IMR-90 (cell line): ENCODE measurements around the genes GSTM5, EPS8L3, RBM15, SLC16A4 and KCNA10.

GRCh38 chr1:109711408-109711918, 588 bp upstream of the GSTM5 start:
- RRBS = no CpG with 5 or more reads among the region's 11 CpGs
CAGE:
- cytosol, long polyA plus RNA = no peak
- long polyA plus RNA = no peak
- nucleus, long polyA plus RNA = no peak

GRCh38 chr1:109711919-109712904, at the start of gene GSTM5:
Gene GSTM5 (plus strand): TSS chr1:109712251.
- RRBS = 16% methylated on average over 3 of the region's 49 CpGs
CAGE:
- cytosol, long polyA plus RNA = no peak
- long polyA plus RNA = no peak
- nucleus, long polyA plus RNA = no peak

DNA sequence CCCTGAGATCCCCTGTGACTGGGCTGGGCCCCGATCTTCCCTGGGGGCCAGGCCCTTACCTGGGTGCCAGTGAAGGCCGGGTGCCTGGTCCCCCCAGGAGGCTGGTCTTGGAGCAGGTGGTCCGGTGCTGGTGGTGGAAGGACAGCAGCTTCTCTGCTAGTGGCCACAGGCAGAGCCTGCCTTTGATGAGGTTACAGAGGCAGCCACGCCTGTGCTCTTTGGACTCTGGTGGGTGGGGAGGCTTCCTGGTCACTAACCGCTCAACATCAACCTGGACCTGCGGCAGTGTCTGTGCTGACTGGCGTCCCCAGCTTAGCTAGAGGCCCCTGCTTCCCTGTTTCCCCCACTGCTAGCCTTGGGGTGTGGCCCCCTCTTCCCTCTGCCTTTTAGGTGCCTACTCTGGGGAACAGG, at the start of gene EPS8L3:
TSS of gene EPS8L3 (minus strand) at position 161 of the 411 bp plus-strand sequence.
- RRBS = 91% methylated on average over 2 of the region's 7 CpGs
CAGE:
- cytosol, long polyA plus RNA = no peak
- long polyA plus RNA = no peak
- nucleus, long polyA plus RNA = no peak

DNA sequence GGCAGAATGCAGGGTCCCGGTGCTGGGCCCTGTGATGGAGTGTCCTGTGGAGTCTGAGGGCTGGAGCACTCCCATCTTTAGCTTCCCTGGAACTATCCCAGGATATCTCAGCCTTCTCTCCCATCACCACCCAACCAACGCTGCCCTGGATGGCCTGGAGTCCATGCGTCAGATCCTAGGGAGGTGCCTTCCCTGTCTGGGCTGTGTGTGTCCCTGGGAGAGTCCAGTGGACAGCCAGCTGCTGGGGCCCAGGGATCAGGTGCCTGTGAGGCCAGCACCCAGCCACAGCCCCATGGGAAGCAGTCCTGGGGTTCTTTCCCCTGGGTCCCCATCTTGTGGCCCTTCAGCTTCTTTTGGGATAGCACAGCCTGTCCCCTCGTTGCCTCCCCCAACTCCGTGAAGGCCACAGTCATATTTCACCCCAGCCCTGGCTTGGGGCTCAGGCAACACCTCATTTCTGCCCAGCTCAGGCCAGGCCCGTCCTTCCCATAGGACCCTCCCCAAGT, 1.1 kb upstream of the EPS8L3 start:
- RRBS = no CpG with 5 or more reads among the region's 6 CpGs
CAGE:
- cytosol, long polyA plus RNA = no peak
- long polyA plus RNA = no peak
- nucleus, long polyA plus RNA = no peak

- RRBS = no CpG with 5 or more reads among the region's 1 CpG
CAGE:
- cytosol, long polyA plus RNA = no peak
- long polyA plus RNA = no peak
- nucleus, long polyA plus RNA = no peak
These were observed 38.5 kb upstream of the CSF1 start for GRCh38 chr1:109872214-109872550.

DNA sequence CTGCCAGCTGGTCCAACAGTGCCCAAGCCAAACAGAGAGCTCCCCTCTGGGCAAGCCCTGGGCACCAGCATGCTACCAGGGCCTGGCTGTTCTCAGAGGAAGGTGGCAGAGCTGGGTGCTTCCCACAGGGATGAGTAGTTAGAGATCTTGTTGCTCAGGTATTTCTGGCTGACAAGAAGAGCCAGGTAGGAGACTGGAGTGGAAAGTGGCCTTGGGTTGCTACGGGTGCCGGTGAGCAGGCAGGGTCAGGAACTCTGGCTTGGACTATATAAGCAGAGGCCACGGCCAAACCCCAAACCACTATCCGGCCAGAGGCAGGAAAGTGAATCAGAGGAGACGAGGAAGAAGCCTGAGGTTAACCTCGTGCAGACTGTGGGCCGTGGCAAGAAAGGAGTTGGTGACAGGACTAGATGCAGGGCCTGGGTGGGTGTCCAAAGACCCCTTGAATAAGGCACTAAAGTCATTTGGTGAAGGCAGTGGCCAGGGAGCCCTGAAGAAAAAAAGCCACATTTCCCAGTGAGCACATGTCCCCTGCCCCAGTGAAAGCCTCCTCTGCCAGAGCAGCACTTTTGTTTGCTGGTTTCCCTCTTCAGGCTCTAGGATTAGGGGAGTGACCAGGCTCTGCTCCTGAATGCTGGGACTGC, 23.2 kb downstream of the CSF1 start:
- RRBS = 11% methylated on average over 3 of the region's 7 CpGs
CAGE:
- cytosol, long polyA plus RNA = no peak
- long polyA plus RNA = no peak
- nucleus, long polyA plus RNA = no peak

- RRBS = no CpG with 5 or more reads among the region's 8 CpGs
CAGE:
- cytosol, long polyA plus RNA = no peak
- long polyA plus RNA = no peak
- nucleus, long polyA plus RNA = no peak
These were observed 566 bp upstream of the AHCYL1 start for GRCh38 chr1:109983951-109984446.

DNA sequence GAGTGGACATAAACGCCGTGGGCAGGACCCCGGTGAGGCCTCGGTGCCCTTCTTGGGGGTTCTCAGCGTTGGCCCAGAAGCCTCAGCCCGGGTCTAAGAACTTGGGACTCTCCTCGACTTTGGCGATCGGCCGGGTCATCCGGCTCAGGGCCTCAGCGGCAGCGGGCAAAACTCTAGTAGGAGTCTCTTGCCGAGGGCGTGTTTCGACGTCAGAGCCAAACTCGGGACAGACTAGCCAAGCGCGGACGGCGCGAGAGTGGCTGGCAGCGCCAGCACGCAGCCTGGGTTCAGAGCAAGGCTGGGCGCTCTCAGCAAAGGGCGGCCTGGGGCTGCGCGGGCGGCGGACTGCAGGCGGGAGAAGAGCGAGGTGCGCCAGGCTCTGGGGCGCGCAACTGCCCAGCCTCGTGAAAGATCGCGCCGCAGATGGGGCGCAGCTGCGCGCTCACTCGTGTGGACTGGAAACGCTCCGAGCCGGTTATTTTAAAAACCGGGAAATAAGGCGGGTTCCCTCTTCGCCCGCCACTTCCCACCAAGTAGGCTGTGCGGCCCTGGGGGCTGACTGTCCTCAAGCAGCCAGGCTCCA, 2.6 kb downstream of the ALX3 start:
- RRBS = 20% methylated on average over 5 of the region's 52 CpGs
CAGE:
- cytosol, long polyA plus RNA = no peak
- long polyA plus RNA = no peak
- nucleus, long polyA plus RNA = no peak

DNA sequence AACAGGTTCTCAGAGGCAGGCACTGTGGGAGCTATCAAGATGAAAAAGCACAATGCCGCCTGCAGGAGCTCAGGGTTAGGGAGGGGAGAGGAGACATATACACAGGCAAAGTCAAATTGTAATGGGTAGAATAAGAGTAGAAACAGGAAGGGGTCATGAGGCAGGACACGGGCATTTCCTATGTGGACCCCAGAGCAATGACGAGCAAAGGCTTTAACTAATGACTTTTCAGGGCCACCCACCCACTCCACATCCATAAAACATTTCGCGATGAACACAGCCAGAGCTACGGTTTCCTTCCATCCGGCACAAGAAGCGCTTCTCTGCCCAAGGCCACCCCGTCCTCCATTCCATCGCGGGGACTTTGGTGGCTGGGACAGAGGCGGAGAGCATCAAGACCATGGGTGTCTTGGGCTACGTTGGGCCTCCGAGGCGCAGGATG, 724 bp upstream of the KCNC4 start:
- RRBS = no CpG with 5 or more reads among the region's 15 CpGs
CAGE:
- cytosol, long polyA plus RNA = no peak
- long polyA plus RNA = no peak
- nucleus, long polyA plus RNA = no peak

- RRBS = no CpG with 5 or more reads among the region's 49 CpGs
CAGE:
- cytosol, long polyA plus RNA = start-site peak on the plus strand at chr1:110339422-110339447, 44 and 68 reads in 2 replicates
- long polyA plus RNA = no peak
- nucleus, long polyA plus RNA = start-site peak on the plus strand at chr1:110339422-110339480, 140 and 138 reads in 2 replicates
These were observed at the start of gene RBM15 for GRCh38 chr1:110338896-110339595. Gene RBM15 (plus strand): TSS chr1:110339377.

GRCh38 chr1:110341855-110342831, 3.0 kb downstream of the RBM15 start:
- RRBS = 35% methylated on average over 2 of the region's 11 CpGs
CAGE:
- cytosol, long polyA plus RNA = no peak
- long polyA plus RNA = no peak
- nucleus, long polyA plus RNA = no peak

DNA sequence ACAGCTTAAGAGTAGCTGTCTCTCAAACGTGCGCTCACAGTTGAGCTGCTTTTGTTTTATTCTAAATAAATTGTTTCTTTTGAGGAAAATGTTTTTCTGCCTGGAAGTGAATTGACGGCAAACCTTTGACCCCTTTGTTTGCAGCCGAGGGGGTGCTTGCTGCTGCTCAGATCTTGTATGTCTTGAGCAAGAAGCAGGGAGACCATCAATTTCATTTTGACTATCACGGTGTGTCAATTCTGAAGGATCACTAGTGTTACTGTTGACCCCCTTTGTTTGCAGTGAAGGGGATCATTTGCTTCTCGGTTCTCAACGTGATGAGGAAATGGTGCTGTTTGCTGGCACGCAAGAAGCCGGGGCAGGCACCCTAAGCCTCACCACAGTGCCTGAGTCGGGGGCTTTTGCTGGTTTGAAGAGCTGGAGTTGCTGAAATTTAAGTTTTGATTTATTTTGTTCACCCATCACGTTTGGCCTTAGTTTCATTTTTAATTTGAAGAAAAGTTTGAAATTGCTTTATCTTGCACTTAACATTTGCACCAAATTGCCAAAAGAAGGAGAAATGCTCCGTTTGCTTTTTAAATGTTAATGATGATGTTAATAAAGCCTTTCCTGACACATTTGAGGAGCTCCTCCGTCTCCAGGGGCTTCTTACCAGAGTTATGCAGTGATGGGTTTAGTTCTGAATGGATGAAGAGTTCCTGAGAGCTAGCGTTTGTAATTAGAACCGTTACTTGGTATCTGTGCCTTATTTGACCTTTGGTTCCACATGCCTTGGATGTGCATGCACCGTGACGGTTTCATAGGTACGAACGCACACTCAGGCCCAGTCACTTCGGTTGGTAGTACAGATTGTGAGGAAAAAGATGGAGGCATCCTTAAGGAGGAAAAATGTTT, 7.7 kb downstream of the RBM15 start:
- RRBS = no CpG with 5 or more reads among the region's 20 CpGs
CAGE:
- cytosol, long polyA plus RNA = no peak
- long polyA plus RNA = no peak
- nucleus, long polyA plus RNA = no peak

- RRBS = no CpG with 5 or more reads among the region's 13 CpGs
CAGE:
- cytosol, long polyA plus RNA = start-site peak on the minus strand at chr1:110390977-110391048, 8,367 and 7,115 reads in 2 replicates
- long polyA plus RNA = start-site peak on the minus strand at chr1:110390977-110391062, 10,019 and 4,172 reads in 2 replicates
- nucleus, long polyA plus RNA = start-site peak on the minus strand at chr1:110390978-110391067, 3,789 and 2,379 reads in 2 replicates
These were observed at the start of gene SLC16A4 for GRCh38 chr1:110390584-110391642. Gene SLC16A4 (minus strand): TSS chr1:110391026.

GRCh38 chr1:110424509-110425311, 17.2 kb upstream of the LAMTOR5 start:
- RRBS = no CpG with 5 or more reads among the region's 6 CpGs
CAGE:
- cytosol, long polyA plus RNA = no peak
- long polyA plus RNA = no peak
- nucleus, long polyA plus RNA = no peak

DNA sequence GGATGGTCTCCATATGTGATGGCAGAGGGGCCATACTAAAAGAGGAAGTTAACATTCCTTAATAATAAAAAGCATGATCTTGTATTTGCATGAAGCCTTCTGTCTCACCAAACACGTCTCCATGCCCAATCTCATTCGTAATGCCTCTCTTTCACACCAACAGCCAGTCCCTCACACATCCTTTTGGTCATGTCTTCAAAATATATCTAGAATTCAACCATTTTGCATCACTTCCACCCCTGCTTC, at the start of gene KCNA10:
TSS of gene KCNA10 (minus strand) at position 83 of the 246 bp plus-strand sequence.
- RRBS = no CpG with 5 or more reads among the region's 2 CpGs
CAGE:
- cytosol, long polyA plus RNA = no peak
- long polyA plus RNA = no peak
- nucleus, long polyA plus RNA = no peak

- RRBS = no CpG with 5 or more reads among the region's 3 CpGs
CAGE:
- cytosol, long polyA plus RNA = no peak
- long polyA plus RNA = no peak
- nucleus, long polyA plus RNA = no peak
These were observed 85.9 kb upstream of the CD53 start for GRCh38 chr1:110786960-110787508.

GRCh38 chr1:110901792-110902246, 28.9 kb downstream of the CD53 start:
CAGE:
- cytosol, long polyA plus RNA = no peak
- long polyA plus RNA = no peak
- nucleus, long polyA plus RNA = no peak

DNA sequence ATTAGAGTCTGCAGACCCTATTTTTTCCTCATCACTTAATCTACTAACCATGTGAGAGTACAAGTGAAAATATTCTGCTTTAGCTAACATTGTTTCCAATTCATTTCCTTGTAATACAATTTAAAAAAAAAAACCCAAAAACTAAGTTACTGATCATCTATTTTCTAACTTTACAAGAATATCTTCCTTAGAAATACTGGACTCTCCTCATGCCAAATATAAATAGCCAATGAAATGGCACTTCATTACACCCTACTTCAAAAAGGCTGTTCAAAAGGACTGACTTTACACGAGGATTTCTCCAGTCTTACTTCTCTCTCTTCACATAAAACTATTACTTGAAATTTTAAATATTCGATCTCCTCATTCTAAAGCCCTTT, 938 bp downstream of the LRIF1 start:
- RRBS = no CpG with 5 or more reads among the region's 2 CpGs
CAGE:
- cytosol, long polyA plus RNA = no peak
- long polyA plus RNA = no peak
- nucleus, long polyA plus RNA = no peak

GRCh38 chr1:111186615-111187030, 13.8 kb downstream of the DENND2D start:
- RRBS = no CpG with 5 or more reads among the region's 5 CpGs
CAGE:
- cytosol, long polyA plus RNA = no peak
- long polyA plus RNA = no peak
- nucleus, long polyA plus RNA = no peak

DNA sequence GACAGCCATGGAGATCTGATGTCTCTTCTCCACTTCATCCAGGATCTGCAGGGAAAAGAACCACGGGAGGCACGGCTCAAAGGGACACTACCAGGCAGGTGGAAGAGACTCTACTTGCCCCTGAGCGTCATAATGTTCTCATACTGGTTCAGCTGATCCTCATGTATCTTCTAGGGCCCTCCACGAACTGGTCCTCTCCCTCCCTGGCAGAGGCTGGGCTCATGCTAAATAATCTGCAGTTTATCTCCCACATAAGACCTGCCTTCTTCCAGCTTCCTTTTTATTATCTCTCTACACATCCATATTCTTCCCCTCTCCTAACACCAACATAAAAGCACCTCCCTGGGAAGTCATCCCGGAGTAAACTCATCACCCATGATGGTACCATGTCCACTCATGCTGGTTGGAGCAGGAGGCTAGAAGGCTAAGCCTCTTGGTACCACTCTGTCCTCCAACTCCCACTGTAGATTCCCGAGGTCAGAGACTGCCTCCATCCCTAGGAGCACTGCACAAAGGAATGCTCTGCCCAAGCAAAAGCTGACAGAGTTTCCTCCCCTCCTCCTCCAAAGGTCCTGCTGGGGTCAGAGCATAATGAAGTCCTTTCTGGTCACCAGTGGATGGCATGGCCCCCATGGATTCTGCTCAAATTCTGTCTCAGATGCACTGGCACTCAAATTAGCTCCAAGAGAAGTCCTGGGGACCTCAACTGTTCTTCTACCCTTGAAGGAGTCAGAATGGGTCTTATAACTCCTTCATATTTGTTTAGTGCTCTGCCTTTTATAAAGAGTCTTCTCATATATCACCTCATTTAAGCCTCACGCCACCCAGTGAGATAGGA, 4.2 kb downstream of the DENND2D start:
- RRBS = no CpG with 5 or more reads among the region's 7 CpGs
CAGE:
- cytosol, long polyA plus RNA = no peak
- long polyA plus RNA = no peak
- nucleus, long polyA plus RNA = no peak